Right common carotid artery plus branches (tissue), 1 donor: ENCODE data around the genes OR4F17, C2CD4C and HCN2.

GRCh38 chr19:106839-107263, at the start of gene OR4F17:
Gene OR4F17 (plus strand): TSS chr19:107104.
- PRO-cap: no peak

DNA sequence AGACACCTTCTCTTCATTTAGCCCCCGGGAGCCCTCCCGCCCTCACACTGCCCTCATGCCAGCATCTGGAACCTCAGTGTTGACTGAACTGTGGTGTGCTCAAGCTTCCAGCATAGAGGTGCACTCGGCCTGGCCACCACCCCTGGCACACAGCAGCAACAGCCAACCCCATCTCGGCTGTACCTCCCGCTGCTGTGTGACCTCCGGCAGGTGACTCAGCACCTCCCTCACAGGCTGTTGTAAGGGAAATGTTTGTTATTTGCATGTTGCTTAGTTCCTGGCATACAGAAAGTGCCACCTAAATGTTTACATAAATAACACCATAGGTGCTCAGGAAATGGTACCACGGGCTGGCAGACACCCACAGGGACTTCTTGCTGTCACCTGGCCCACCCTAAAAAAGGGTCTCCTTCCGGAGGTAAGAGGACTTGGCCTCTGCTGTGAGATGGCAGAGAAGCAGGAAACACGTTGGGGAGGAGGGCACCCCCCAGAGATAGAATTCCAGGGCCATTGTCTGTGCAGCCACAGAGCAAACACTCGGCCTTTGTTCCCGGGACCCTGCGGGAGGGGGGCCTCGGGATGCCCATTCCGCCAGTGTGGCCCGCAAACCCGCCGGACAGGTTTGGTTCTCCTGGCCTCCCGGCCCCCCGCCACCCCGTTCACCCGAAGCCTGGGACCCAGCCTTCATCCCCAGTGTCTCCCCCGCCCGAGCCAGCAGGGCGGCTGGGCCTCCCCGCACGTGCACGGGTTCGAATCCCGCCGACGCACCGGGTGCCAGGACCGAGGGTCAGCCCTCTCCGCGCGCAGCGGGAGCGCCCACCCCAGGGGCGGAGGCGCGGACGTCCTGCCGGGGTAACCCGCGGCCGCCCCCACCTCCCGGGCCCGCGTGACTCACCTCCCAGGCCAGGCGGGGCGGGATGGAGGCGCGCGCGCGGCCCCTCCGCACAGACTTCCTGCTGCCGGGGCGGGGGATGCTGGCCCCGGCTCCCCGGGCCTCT, 847 bp downstream of the PLPP2 start:
- PRO-cap: unidirectional peak, plus-strand start at position 901 of the sequence

DNA sequence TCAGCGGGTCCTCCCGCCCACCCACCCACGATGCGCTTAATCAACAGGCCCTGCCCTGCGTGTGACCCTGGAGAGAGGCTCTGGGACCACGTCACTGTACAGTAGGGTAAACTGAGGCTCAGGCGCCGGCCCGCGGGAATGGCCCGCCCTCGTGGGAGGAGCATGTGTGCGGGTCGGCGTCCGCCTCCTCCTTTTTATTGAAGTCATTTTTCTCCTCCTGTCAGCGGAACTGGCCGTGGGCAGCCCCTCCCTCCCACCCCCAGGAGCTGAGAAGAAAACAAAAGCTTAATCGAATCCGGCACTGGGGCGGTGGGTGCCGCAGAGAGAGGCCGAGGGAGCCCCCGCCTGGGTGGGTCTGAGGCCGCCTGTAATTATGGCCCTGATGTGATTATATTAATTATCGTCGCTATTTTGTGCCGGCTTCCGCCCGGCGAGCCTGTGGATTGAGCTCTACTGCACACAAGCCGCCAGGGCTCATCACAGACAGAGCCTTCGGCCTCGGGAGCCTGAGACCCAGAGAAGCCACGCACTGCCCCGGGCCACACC, 7.0 kb downstream of the C2CD4C start:
- PRO-cap: no peak

GRCh38 chr19:408382-409853, at the start of gene C2CD4C:
Gene C2CD4C (minus strand): TSS chr19:409147.
- PRO-cap: unidirectional peak, minus-strand start at chr19:409147

DNA sequence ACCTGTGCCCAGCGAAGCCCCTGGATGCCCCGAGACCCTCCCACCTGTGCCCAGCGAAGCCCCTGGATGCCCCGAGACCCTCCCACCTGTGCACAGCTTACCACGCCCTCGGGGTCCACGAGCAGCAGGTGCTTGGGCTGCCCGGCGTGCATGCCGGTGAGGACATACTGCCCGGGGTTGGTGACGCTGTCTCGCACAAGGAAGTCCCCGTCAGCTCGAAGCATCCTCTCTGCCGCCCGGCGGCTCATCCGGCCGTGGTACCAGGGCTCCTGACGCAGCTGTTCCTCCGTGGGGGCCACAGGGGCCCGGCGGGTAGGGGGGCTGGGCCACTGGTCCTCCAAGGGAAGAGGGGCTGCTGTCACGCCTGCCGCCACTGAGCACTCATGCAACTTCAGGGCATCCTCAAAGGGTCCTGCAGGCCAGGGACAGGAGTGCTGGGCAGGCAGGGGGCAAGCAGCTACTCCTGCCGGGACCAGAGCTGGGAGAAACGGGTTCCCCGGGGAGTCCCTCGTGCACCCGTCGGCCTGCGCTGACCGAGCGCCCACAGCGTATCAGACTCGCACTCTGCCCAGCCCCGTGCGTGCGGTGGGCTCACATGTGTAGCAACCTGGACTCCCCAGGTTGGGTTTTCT, 13.2 kb upstream of the C2CD4C start:
- PRO-cap: no peak

DNA sequence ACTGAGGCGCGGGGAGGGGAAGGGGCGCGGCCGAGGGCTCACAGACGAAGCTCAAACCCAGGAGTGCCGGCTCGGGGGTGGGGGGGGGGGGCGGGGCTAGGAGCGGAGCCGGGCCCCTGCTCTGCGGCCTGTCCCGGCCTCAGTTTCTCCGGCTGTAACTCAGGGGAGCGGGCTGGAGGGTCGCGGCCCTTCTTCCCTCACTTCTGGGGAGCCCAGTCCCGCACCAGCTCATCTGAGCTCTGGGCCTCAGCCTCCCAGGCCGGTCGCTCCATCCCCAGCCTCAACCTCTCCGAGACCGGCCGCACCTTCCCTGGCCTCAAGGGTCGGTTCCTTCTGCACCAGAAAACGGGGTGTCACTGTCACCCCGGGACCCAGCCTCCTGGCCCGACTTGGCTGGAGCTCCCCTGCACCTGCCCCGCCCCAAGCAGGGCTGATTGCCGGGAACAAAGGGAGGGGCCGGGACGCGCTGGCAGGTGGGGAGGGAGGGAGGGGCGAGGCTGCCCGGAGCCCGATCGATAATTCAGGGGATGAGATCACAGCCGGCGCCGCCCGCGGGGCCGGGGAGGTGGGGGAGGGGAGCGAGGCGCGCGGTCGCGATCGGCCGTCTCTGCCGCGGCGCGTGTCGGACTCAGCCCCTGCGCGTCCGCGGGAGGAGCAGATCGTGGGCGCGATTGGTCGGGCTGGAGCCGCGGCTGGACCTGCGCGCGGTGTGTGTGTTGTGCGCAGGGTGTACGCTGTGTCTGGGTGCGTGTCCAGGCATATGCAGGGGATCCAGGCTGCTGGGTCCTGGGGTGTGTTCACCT, 876 bp upstream of the SHC2 start:
- PRO-cap: bidirectional peak, plus-strand start at position 563 of the sequence, minus-strand start at position 417 of the sequence; bidirectional peak, plus-strand start at position 705 of the sequence, minus-strand start at position 630 of the sequence

- PRO-cap: no peak
Observed at GRCh38 chr19:552475-552992, 8.7 kb downstream of the GZMM start.

GRCh38 chr19:558632-559259, 13.7 kb upstream of the BSG start:
- PRO-cap: no peak

- PRO-cap: no peak
Observed at GRCh38 chr19:589343-590289, at the start of gene HCN2. Gene HCN2 (plus strand): TSS chr19:589881.

- PRO-cap: no peak
Observed at GRCh38 chr19:604805-605589, 15.3 kb downstream of the HCN2 start.

DNA sequence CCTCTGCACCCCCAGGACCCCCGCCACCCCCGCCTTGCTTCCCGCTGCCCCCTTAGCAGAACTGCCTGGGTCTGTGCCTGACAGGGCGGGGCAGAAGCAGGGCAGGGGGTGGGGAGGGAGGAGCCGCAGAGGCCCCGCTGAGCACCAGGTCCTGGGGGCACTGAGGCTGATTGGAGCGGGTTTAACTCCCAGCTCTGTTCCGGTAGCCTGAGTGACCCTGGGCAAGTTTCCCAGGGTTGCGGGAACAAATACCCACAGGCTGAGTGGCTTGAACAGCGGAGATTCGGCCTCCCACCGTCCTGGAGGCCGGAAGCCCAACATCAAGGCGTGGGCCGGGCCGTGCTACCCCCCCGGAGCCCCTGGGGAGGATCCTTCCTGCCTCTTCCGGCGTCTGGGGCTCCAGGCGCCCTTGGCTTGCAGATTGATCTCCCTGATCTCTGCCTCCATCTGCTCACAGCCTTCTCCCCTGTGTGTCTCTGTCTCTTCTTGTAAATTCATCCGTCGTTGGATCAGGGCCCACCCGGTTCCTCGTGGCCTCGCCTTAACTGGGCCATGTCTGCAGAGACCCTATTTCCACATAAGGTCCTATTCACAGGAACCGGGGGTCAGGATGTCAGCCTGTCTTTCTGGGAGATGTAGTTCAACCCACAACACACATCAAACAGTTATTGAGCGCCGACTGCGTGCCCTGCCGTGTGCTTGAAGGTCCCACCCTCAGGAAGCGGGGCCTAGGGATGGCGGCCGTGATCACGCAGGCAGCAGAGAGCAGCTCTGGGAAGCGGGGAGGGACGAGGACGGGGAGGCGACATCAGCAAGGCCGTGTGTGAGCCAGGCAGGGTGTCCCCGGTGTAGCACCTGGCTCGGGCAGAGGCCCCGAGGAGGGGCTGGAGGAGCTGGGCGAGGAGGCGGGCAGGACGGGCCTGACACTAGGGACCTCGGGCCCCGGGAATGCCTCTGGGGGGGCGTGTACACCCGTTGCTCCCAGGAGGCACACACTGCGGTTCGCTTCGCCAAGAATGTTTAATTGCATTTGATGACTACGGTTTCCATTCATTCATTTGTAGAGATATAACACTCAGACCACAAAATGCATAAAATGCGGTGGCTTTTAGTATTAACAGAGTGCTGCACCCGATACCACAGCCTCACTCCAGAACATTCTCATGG, 21.3 kb downstream of the HCN2 start:
- PRO-cap: no peak

- PRO-cap: no peak
Observed at GRCh38 chr19:660093-661415, 2.5 kb downstream of the RNF126 start.

DNA sequence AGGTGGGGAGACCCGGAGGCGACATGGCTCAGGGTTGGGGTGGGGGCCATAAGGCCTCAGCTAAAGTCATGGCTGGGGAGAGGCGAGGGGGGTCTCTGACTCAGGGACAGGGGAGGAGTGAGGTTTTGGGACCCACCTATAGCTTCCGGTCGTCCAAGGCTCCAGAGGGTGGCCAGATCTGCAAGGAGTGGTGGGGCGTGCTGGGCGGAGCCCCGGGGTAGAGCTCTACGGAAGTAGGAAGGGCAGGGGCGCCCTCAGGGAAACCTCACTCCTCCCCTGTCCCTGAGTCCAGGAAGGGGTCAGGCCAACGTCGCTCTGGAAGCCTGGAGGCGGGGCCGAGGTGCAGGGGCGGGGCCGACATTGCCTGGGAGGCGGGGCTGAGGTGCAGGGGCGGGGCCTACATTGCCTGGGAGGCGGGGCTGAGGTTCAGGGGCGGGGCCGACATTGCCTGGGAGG, 5.2 kb upstream of the PALM start:
- PRO-cap: no peak

GRCh38 chr19:751494-752266, 768 bp downstream of the MISP start:
- PRO-cap: no peak

DNA sequence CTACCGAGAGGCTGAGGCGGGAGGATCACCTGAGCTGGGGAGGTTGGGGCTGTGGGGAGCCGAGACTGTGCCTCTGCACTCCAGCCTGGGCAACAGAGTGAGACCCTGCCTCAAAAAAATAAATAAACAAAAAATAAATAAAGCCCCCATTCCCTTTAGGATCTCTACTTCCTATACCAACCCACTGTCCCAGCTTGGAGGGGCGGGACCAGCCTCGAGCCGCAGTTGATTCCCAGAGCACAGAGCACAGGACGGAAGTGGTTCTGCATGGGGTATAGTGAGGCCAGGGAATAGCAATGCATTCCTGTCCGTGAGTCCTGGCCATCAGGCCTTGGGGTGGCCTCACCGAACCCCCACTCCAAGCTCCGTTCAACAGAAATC, 4.9 kb upstream of the PTBP1 start:
- PRO-cap: no peak

- PRO-cap: no peak
Observed at GRCh38 chr19:803471-804490, 6.5 kb downstream of the PTBP1 start.

DNA sequence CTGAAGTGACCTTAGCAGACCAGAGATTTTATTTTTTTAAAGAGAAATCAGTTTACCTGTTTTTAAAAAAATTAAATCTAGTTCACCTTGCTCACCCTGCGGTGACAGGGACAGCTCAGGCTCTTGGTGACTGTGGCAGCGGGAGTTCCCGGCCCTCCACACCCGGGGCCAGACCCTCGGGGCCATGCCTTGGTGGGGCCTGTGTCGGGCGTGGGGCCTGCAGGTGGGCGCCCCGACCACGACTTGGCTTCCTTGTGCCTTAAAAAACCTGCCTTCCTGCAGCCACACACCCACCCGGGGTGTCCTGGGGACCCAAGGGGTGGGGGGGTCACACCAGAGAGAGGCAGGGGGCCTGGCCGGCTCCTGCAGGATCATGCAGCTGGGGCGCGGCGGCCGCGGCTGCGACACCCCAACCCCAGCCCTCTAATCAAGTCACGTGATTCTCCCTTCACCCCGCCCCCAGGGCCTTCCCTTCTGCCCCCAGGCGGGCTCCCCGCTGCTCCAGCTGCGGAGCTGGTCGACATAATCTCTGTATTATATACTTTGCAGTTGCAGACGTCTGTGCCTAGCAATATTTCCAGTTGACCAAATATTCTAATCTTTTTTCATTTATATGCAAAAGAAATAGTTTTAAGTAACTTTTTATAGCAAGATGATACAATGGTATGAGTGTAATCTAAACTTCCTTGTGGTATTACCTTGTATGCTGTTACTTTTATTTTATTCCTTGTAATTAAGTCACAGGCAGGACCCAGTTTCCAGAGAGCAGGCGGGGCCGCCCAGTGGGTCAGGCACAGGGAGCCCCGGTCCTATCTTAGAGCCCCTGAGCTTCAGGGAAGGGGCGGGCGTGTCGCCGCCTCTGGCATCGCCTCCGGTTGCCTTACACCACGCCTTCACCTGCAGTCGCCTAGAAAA, 10.6 kb downstream of the PLPPR3 start:
- PRO-cap: no peak

DNA sequence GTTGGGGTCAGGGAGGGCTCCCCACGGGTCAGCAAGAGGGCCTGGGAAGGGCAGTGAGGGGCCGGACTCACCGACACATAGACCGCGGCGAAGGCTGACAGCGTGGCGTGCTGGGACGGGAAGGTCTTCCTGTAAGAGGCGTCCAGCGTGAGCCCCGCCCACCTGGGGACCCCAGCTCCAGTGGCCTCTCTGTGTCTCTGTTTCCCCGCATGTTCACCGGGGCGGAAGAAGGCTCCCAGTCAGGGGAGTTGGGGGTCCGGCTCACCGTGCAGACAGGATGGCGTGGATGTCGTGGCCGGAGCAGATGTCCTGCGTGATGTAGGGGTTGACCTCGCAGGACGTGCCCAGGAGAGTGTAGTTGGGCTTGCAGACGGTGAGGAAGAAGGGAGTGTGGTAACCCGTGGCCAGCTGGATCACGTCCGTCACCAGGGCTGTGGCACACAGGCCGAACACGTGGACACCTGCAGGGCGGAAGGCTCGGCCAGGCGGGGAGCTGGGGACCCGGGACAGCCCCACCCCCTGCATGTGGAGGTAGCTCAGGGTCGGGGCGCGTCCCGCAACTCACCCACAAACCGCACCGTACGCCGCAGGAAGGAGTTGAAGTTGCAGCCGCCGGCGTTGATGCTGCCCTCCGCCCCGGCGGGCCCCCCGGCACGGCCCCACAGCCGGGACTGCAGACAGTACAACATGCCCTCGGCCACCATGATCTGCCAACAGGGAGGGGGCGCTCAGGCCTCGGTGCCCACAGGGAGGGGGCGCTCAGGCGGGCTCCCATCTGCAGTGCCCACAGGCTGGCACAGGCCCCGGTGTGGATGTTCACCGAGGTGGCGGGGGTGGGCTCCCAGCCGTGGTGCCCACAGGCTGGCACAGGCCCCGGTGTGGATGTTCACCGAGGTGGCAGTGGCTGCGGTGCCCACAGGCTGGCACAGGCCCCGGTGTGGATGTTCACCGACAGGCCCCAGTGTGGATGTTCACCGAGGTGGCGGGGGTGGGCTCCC, 6.8 kb downstream of the PLPPR3 start:
- PRO-cap: no peak

- PRO-cap: no peak
Observed at GRCh38 chr19:847774-848200, 4.3 kb upstream of the ELANE start.

- PRO-cap: no peak
Observed at GRCh38 chr19:912162-912553, 861 bp downstream of the R3HDM4 start.